GM23248 (cell line): ENCODE measurements around the gene LRRC1.

GRCh38 chr6:53432263-53433217 is 83.8 kb upstream of the ELOVL5 start:
- RAMPAGE, long total RNA = no peak

GRCh38 chr6:53461486-53462146 is 83.3 kb downstream of the GCLC start:
- RAMPAGE, long total RNA = no peak

GRCh38 chr6:53541890-53542286 is 3.0 kb downstream of the GCLC start:
- RAMPAGE, long total RNA = no peak

GRCh38 chr6:53615468-53615980 is 50.0 kb downstream of the KLHL31 start:
- RAMPAGE, long total RNA = no peak

GRCh38 chr6:53794797-53795220 is at the start of gene LRRC1:
TSS of gene LRRC1 (plus strand) at chr6:53795005.
- RAMPAGE, long total RNA = no peak

DNA sequence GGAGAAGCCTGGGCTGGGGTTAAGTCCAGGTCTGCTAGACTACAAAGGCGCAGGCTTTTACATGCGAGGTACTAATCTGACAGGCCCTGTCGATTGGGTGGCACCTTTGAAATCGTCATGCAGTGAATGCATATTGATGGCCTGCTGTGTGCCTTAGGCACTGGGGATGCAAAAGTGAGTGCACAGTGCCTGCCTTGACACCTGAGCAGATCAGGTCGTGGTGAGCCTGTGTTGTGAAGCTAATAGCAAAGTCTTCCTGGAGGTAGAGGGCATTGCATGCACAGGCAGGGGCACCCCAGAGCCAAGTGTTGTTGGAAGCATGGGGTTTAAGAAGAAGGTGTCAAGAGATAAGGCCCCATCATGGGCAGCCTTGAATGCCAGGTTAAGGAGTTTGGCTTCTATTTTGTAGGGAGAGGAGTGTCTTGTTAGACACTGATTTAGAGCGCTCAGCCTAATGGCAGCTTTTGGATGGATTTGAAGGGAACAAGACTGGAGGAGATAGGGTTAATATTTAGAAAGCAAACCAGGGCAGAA is 17.0 kb downstream of the LRRC1 start:
- RAMPAGE, long total RNA = no peak

DNA sequence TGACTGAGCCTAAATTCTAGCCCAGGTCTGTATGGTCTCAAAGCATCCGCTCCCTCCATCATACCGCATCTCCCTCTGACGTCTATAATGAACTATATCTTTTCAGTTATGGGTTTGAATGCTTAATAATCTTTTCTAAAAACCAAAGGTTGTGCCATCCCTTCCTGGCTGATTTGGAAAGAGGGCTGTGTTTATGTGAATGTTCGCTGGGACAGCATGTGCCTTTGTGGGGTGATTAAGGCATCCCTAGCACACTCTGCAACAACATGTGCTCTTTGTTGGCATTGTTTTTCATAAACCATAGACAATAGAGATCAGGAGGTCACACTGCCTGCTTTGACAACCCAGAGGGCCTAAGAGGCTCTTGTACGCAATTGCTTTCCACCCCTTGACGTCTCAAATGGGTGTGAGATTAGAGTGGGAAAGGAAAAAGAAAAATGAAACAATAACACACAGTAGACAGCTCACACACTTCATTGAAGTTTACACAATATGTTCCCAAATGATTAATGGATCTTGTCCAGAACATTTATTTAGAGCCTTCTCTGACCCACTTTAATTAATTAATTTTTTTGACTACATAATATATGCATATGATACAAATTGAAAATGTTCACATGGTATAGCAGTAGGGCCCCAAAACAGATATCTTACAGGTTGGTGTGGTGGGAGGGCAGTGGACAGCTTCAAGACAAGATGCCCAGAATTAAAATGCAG is 116.1 kb downstream of the LRRC1 start:
- RAMPAGE, long total RNA = no peak

DNA sequence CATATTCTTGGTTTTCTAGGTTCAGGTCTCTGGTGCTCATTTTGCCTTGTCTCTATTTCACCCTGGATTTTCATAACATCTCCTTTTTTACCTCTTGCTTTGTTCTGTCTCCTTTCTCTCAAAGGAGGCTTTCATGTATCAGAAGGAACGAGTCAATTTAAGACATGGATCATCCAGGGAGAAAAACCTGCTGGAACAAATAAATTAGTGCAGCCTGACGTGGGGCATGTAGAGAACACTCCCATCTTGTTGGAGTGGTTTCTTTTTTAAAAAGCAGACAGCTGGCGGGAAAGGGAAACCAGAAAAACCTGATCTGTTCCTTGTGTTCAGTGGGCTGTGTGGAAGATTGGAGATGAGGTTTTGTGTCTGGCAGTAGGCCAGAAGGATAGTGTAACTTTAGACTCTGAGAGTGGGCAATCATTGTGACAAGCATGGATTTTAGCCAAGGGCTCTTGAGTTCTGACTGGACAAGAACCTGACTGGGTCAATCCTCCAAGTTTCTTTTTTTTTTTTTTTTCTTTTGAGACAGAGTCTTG is 132.3 kb downstream of the LRRC1 start:
- RAMPAGE, long total RNA = no peak

- RAMPAGE, long total RNA = no peak
Measured at GRCh38 chr6:54010370-54010844, 100.8 kb upstream of the MLIP start.

DNA sequence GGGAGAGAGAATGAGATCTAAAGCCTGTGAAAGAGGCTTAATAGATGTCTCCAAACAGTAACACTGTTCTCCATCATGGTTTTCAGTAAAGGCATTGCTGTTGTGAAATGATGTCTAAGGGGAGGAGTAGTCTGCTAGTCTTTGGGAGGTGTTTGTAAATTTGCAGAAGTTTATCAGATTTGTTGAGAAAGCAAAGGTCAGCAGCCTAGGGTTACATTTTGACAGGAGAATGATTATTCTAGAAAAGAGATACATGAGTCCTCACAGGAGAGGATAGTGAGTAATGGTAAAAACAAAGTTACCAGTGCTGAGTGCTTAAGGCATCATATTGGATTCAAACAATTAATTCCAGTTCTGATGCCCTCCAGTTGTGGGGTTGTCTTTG is 73.8 kb upstream of the MLIP start:
- RAMPAGE, long total RNA = no peak

DNA sequence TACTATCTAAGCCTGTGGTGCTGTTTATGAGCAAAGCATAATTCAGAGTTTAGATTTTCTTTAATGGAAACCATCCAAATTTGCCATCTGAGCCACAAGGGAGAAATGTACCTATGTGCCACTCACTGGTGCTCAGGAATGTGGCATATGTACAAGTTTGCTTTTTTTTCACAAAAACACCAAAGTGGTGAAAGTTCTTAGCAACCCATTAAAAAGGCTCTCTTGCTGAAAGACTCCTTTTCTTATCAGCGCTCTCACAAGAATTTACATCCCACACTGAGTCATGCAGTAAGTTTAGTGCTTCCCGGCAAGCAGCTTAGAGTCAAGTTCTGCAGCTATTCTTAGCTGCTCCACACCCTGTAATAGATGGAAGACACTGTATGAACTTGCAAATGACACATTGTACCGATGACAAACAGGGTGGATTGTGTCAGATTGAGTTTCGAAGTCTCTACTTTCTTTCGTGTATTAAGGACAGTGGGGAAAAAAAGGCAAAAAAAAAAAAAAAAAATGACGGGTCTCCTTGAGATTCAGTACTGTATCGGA is 57.2 kb upstream of the MLIP start:
- RAMPAGE, long total RNA = no peak

DNA sequence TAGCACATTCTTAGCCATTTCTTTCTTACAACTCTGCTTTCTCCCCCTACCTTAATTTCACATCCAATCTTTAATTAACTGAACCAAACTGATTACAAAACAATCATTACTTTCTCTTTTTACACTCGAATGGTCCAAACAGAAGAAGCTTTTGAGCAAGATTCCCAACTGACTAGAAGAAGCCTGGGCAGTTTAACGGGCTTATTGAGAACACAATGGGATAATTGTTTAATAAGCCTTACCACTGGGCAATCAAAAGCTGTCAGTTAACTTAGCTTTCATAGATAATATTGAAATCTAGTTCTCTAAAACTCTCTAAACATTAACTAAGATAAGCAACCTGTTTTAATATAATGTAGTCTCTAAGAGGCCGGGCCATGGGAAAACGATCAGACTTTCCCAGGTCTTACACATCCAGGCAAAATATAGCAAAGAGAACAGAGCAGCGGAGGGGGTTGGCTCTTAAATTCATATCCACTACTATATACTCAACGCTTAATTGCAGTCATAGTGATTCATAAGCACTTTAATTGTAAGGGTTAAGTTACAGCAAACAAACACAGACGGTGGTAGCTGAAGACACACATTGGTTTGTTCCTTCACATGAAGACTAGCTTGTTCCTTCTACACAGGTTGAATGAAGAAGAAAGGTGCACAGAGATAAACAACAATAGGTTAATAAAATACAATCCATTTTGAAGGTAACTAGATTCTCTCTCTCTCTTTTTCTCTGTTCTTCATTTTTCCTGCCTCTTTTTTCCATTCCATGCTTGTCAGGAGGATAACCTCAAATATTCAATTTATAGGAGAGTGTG is 128.0 kb upstream of the FAM83B start:
- RAMPAGE, long total RNA = no peak

DNA sequence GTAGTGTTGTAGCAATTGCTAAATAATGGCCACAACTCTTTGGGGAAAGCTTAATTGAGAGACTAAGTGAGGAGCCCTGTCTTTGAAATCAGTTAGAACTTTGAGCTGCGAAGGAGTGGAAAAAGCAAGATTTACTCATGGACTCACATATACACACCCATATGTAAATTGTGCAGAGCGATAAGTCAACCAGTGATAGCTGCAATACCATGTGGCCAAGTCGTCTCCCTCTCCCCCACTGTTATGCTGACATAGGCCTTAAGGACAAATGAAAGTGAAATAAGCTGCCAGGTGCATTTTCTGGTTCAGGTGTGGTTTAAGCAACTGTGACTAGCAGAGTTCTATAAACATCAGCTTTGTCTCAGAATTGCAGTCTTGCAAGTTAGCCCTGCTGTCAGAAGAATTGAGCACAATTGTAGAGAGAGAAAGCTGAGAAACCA is 9.5 kb downstream of the FAM83B start:
- RAMPAGE, long total RNA = no peak

- RAMPAGE, long total RNA = no peak
Measured at GRCh38 chr6:54961275-54962234, 115.0 kb downstream of the FAM83B start.

- RAMPAGE, long total RNA = no peak
Measured at GRCh38 chr6:56399795-56400123, 152.4 kb upstream of the COL21A1 start.

GRCh38 chr6:56475978-56476356 is 228.6 kb upstream of the COL21A1 start:
- RAMPAGE, long total RNA = no peak

DNA sequence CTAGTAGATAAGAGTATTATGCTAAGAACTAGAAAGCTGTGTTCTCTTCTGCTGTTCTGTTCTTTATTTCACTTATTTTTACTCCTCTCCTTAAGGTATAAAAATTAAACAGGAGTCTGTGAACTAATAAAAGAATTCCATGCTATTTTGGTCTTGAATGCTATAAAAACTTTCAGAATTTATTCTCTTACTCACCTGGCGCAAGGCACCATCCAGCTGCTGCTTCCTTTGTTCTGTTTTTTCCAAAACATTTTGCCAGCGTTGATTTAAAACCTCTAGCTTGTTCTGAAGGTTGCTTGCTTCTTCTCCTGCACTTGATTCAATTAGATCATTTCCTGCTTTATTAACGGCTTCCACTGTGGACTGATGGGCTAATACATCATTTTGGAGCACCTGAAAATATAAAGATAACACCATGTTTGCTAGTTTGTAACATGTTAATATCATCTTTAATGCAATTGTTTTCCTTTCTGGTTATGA is 250.3 kb upstream of the COL21A1 start:
- RAMPAGE, long total RNA = no peak

DNA sequence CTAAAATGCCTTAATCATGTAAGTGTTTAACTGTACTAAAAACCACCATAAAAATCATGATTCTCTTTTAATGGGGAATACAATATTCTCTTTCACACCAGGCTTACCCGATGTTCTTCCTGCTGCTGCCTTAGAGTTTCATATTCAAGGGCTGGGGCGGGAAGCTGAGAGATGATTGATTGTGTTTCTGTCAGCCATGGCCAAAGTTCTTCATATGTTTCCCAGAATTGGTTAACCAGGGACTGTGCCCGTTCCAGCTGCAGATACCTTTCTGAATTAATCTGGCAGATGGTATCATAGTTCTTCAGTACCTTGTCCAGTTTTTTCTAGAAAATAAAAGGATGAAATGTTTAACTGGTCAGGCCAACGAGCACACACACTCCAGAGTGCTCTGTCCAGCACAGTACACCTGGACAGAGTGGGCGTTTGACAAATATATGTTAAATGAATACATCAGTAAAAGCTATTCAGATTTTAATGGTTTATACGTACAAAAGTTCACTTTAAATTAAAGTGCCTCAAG is 268.0 kb upstream of the COL21A1 start:
- RAMPAGE, long total RNA = no peak

DNA sequence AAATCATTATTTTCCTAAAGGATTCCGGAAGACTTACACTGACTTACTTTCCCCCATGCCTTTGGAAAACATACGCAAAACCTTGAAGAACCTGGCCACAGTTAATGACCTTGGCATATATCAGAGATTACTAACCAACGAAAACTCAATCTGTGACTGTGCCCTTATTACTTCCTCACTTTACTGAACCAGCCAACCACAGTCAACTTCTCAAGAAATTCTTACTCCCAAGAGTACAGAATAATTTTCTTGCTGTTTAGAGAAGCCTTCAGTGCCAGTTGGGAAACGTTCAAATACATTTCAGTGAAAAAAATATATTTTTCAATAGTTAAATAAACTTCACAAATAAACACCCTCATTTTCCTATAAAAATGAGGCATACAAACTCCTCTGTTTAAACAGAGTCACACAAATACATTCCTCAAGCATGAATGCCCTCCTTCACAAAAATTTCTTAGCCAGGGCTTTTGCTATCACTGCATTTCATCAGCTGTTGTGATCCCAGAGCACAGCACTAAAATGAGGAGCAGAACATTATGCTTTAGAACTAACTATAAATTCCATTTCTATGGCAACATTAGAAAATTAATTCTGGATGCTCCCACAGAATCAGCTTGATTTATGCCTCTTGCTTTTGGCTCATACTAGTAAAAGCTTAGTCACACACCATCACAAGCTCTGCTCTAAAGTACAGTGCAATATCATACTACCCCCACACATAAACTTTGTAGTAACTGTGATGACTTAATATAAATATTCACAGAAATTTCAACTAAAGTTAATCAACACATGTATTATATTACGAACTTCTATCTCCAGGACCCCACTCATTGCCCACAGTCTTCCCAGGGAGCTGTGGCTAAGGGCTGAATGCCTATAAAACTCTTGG is 277.8 kb upstream of the COL21A1 start:
- RAMPAGE, long total RNA = no peak

DNA sequence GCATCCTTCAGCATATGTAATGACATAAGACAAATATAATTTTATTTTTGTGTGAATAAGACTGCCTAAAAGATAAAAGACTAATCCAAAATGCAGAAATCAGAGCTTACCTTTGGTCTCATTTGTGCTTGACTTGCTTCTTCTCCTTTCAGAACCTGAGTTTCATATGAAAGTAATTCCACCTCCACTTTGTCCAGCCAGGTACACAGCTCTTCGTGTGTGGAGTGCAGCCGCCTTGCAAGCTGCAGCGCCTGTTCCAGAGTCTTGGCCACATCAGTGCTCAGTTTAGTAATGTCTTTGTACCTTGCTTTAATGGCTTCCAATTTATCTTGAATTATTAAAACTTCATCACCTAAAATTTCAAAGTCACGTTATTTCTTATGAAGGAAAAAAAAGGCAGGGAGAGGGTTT is 280.0 kb upstream of the COL21A1 start:
- RAMPAGE, long total RNA = no peak